Mesenchymal stem cell of the bone marrow (primary cell): ENCODE measurements around the gene CFHR5.

DNA sequence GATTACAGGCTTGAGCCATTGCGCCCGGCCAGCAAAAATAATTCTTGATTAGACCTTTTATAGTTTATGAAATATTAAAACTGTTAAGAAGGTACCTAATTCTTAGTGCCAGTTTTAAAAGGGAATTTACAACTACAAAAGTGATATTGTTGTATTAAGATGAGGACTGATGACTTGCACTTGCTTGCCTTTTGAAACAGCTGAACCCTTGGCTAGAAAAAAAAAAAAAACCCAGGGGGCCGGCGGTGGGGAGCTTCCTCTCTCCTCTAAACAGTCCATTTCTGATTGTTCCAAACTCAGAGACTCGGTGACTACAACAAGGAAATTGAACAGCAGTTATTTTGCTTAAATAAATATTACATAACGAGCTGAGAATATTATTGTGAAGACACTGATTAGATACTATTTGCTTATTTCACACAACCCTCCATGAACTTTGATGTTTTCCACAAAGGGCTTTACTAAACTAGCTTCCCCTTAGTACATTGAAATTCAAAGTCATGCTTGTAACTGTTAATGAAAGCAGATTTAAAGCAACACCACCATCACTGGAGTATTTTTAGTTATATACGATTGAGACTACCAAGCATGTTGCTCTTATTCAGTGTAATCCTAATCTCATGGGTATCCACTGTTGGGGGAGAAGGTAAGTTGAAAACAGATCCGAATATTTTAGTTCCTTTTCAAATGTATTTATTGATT, at the start of gene CFHR5:
TSS of gene CFHR5 (plus strand) at position 480 of the 702 bp plus-strand sequence.
- CAGE, long polyA plus RNA: no peak

DNA sequence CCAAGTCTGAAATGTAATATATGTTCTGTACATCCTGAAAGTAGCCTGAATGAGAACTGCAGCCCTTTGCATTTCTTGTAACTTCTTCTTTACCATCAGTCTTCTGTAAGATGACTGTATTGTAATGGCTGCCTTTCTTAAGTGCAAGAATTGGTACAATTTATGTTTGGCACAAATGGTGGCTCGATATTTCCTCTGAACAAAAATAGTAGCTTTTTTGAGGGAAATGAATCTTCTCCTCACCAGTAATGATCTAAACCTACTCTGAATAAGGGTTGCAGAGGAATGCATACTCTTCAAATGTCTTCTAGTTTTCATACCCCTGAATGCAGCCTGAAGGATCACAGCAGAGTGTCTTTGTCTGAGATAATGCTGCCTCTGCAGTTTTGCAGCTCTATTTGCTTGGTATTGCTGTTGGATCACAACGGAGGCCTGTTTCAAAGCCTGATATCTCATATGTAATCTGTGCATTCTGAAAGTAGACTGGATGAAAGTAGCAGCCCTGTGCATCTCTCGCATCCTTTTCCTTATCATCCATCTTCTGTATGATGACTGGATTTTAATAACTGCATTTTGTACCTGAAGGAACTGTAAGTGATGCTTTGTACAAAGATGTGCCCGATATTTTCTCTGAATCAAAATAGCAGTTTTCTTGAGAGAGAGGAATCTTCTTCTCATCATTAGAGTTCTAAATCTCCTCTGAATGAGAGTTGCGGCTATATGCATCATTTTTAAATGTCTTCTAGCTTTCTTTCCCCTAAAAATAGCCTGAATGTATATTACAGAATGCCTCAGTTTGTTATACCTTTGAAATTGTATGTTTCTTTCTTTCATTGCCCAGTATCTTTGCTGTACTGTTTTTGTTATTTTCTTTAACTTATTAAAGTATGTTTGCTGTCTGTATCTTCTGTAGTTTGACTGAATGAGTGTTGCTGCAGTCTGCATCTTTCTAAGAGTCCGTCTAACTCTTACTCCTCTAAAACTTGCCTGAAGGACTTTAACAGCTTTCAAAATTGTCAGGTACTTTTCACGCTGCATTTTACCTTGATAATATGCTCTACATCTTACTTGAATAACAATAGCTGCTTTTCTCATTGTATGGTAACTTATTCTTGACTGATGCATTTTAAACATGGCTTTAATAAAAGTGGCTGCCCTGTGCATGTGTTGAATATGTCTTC, 35.1 kb upstream of the F13B start:
- CAGE, long polyA plus RNA: no peak

DNA sequence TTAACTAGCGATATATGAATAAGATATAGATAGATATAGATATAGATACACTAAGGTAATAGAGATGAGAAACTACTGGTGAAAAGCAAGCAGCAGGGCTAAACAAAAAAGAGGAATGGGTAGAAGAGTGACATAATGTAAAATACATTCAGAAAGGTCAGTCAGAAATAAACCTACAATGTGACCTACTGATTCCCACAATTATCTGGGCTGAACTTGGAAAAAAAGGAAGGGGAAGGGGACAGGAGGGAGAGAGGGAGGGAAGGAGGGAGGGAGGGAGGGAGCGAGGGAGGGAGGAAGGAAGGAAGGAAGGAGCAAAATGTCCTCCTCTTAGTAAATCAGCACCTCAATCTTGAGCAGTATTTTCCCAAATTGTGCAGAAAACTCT, 3.8 kb downstream of the ZBTB41 start:
- CAGE, long polyA plus RNA: no peak

DNA sequence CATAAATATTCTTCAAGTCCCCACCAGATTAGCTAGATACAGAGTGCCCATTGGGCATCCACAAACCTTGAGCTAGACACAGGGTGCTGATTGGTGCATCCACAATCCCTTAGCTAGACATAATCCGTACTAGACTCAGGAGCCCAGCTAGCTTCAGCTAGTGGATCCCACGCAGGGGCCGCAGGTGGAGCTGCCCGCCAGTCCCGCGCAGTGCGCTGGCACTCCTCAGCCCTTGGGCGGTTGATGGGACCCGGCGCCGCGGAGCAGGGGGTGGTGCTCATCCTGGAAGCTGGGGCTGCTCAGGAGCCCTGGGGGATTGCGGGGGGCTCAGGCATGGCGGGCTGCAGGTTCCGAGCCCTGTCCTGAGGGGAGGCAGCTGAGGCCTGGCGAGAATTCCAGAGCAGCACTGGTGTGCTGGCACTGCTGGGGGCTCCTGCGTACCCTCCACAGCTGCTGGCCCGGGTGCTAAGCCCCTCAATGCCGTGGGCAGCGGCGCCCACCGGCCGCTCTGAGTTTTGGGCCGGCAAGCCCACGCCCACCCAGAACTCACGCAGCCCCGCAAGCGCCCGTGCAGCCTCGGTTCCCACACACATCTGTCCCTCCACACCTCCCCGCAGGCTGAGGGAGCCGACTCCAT, 87.2 kb downstream of the CRB1 start:
- CAGE, long polyA plus RNA: no peak

DNA sequence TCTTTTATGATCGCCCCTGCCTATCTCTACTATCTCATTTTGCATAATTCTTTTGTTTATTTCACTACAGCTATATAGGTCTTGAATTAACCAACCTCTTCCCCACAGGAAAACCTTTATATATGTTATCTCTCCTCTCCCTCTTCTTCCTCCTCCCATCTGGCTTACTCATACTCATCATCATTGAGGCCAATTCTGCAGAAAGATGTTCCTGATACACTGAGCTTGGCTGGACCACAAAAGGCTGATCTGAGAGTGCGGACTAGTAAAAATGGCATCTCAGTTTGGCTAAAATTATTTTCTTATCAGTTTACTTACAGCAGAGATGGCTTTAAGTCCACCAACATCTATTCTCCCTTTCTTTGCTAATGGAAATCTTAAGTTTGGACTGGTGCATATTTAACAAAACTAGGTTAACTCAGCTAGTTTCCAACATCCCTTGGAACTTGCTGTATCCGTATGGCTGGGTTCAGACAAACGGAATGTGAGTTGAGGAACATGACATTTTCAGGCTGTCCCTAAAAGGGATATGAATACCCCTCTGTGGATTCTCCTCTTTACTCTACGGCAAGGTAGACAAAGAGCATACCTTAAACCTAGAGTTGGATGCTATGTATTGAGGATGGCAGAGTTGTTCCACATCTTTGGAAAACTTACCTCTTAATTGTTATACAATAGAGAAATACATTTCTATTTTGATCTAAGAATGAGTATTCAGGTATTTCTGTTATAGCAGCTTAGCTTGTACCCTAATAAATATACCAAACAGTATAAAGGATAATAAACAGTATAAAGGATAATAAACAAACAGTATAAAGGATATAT, 175.2 kb downstream of the DENND1B start:
- CAGE, long polyA plus RNA: no peak

- CAGE, long polyA plus RNA: no peak
Observed at GRCh38 chr1:197675835-197676170, 99.5 kb downstream of the DENND1B start.

DNA sequence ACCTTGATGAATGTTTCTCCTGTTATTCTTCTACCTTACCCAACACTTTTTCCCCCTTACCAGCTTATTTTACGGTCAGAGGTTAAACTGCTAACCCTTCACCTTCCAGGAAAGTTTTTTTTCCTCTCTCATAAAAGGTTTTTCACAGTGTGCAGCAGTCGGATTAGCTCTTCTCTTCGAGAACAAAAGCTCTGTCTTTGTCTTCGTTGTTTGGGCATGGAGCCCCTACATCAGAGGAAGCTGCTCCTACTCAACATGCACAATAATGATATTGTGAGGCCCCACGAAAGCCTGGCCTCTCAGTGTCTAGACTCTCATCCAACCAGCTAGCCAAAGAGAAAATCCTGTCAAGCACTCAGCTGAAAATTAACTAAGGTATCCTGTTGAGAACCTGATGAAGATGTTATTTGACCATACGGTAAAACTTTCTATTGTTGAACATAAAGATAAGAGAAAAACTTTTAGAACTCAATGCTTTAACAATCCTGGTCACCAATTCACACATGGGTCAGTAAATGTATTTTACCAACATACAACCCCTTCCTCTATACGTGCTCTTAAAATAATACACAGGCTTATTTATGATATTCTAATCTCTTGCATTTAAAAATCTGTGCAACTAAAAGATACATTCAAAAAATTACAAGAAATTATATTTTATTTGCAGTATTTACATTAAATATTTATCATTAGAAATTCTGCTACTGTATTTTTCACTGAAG, 41.8 kb downstream of the DENND1B start:
- CAGE, long polyA plus RNA: no peak

DNA sequence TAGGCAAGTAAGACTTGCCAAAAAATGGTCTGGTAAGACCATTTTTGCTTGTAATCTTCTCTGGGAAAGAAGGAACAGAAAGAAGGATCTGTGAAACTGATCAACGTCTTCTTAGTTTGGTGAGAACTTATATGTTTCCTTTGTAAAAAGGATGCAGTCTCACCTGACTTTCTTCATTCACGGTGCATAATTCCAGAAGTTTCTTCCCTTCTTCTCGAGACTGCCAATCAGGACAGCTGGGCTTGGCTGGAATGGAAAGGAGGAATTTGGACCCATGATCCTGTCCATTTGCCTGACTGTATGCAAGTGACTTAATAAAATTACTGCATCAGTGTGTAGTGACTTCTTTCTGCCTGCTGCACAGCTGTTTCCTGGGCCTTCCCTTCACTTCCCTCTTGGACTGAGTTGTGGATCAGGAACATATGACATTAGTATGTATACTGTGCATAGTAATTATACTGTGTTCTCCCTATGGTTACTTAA, 7.6 kb upstream of the DENND1B start:
- CAGE, long polyA plus RNA: no peak

GRCh38 chr1:198120860-198121559, 35.8 kb upstream of the NEK7 start:
- CAGE, long polyA plus RNA: no peak

- CAGE, long polyA plus RNA: no peak
Observed at GRCh38 chr1:198167297-198168187, 10.7 kb downstream of the NEK7 start.

DNA sequence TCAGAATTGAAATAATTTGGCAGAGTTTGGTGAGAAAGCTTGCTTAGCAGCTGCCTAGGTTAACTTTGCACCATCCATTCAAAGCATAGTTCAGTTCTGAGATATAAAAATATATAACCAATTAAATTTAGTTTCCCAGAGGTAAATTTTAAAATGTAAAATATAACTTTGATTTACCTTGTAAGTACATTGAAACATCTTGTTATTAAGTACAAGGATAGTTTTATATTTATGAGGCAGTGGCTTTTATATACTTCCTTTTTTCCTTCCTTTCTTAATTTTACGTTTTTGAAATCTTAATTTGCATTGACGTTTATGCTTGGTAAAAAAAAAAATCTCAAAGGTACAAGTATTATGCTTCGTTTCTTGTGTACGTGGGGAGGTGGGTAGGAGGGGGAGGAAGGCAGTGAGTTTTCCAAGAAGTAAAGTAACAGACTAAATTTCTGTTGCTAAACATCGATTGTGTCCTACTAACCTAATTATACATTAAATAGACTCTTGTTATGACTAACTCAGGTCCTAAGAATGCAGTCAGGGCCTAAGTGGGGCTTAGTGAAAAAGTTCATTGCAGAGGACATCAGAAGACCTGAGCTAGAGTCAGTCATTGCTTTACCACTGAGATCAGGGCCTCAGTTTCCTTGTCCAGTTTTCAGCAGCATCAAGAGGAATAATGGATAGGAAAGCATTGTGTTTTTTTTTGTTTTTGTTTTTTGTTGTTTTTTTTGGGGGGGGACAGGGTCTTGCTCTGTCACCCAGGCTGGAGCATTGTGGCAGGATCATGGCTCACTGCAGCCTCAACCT, 17.4 kb downstream of the NEK7 start:
- CAGE, long polyA plus RNA: no peak

GRCh38 chr1:198191769-198192408, 35.1 kb downstream of the NEK7 start:
- CAGE, long polyA plus RNA: no peak

- CAGE, long polyA plus RNA: no peak
Observed at GRCh38 chr1:198265015-198265701, 108.4 kb downstream of the NEK7 start.

GRCh38 chr1:198296849-198297596, 140.2 kb downstream of the NEK7 start:
- CAGE, long polyA plus RNA: no peak

GRCh38 chr1:198619796-198620205, 19.0 kb upstream of the PTPRC start:
- CAGE, long polyA plus RNA: no peak

- CAGE, long polyA plus RNA: no peak
Observed at GRCh38 chr1:198699385-198699806, 60.6 kb downstream of the PTPRC start.

- CAGE, long polyA plus RNA: no peak
Observed at GRCh38 chr1:198703525-198703958, 64.7 kb downstream of the PTPRC start.

- CAGE, long polyA plus RNA: no peak
Observed at GRCh38 chr1:198929619-198930861, 291.2 kb downstream of the PTPRC start.

DNA sequence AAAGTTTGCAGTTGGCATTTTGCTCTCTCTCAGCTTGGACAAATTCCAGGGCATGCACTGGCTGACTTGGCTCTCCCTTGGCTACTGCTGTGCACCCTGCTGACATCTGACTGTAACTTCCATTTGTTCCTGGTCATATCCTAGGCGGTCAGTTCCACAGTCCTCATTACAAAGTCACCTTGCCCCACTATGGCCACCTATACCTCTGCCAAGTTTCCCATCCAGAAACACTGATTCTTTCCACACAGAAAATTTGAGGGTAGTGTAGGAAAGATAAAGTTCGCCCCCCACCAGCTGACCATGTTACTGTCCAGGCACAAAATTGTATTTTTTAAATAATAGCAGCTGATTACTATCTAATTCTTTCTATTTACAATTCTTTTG, 380.6 kb upstream of the NR5A2 start:
- CAGE, long polyA plus RNA: no peak

GRCh38 chr1:200213444-200213855, 185.9 kb downstream of the NR5A2 start:
- CAGE, long polyA plus RNA: no peak